Daoy (cell line): ENCODE measurements around a stretch of chr2.

DNA sequence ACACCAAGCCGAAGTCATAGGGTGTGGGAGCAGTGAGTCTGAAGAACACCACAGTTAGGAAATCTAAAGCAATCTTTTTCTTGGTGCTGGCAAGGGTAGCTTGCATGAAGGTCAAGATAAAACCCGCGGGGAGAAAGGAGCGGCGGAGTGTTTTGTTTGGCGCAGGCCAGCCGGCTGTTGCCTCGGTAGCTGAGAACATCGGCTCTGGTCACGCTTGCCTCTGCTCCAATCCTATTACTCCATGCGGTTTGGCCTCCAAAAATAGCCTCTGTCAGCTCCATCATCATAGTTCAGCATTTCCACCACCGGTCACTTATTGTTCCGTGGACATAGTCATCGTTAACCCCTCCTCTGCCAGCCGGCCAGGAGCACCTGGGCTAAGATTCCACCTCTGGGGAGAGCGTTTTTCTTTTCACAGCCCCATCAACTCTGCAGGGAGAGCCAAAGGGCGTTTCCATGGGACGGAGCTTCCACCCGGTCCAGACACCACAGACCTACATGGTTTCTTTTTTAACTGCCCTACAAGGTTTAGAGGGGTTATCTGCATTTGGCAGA is 169.0 kb upstream of the GLI2 start:
- RAMPAGE, long total RNA, result no peak

- RAMPAGE, long total RNA, result no peak
These were observed 63.9 kb downstream of the TFCP2L1 start for GRCh38 chr2:121221069-121221612.

GRCh38 chr2:121365051-121365441 is 80.0 kb upstream of the TFCP2L1 start:
- RAMPAGE, long total RNA, result no peak

DNA sequence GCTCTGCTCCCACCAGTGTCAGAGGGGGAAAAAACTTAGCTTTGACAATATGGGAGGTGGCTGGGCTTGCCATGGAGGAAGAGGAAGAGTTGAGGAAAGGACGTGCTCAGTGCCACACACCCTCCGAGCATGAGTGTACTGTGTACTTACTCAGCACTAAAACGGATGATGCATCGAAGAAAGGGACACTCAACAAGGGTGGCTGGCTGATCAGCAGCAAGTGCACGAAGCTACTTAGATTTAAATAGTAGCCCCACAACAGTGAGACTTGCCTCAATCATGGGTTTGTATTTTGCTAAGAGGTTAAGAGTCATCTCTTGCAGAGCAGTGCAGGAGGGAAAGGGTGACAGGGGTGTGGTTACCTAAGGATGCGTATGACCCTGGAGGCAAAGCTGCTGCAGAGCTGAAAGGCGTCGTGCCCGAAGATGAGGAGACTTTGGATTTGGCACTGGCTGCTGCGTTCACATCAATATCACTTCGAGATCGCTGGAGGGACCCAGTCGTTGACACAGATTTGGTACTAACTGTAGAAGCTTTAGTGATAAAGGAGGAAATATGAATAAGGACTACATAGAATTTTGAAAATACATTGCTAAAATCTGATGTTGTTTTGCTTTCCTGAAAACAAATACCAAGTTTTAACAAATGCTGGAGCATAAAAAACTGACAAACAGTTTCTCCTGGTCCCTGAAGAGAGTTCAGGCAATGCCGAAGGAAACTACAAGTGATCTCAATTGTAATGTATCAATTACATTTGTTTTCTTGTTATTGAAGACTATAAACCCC is 162.2 kb upstream of the TFCP2L1 start:
- RAMPAGE, long total RNA, result no peak

DNA sequence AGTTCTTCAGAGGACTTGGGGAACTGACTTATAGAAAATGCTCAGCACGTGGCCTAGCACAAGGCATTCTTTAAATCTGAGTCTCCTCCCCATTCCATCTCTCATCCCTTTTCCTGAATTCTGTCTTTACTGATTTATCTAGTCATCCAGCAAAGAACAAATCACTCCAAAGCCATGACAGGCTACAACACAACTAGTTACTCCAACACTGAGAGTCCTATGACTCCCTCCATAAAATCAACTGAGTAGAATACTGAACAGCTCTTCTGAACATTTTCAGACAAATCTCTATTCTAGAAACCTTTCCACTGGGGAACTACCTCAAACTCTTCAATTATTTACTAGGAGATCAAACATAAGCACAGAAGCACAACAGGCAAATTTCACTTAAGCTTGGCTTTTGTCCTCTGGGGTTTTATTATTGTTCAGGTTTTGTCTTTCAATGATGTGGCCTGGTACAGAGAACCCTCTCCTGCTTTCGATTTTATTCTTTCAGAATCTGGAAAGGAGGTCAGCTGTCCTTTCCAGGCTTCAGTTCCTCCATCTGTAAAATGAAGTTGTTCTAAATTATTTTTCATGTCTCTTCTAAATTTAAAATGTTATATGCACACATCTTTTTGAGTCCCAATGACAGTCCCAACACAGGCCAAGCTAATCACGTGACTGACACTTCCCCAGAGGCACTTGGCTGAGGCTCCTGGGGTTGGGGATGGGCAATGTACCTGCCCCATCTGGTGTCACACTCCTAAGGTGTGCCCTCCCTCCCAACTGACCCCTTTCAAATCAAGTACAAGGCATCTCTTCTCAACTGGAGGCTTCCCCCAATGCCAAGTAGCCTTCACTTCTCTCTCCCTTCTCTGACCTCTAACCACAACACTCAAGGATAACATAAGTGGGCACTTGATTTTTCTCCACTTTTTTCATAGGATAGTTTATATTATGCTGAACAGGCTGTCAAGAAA is 86.7 kb downstream of the CLASP1 start:
- RAMPAGE, long total RNA, result no peak

DNA sequence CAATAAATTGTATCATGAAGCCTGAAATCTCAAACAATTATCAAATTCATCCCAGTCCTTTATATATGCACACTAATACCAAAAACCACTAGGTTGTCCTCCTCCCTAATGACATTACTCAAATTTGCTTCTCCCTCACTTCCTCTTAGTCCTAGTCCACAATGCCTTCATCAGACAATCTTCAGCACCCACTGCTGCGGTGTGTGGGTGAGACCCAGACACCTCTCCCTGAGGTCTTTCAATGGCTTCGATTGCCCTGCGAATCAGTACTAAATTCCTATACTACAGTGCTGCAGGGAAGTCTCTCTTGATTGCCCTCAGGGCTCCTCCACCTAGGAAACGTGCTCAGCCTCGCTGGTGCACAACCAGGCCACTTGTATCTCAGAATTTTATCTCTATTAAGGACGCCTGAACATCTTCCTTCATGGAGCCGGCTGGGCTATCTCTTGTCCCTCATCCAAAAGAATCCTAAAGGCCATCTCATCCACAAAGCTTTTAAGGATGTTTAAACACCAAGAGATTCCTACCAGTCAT is 57.9 kb downstream of the CLASP1 start:
- RAMPAGE, long total RNA, result no peak

- RAMPAGE, long total RNA, result no peak
These were observed 28.6 kb downstream of the NIFK start for GRCh38 chr2:121708171-121708391.

- RAMPAGE, long total RNA, result no peak
These were observed 48.9 kb downstream of the TSN start for GRCh38 chr2:121804290-121804741.

DNA sequence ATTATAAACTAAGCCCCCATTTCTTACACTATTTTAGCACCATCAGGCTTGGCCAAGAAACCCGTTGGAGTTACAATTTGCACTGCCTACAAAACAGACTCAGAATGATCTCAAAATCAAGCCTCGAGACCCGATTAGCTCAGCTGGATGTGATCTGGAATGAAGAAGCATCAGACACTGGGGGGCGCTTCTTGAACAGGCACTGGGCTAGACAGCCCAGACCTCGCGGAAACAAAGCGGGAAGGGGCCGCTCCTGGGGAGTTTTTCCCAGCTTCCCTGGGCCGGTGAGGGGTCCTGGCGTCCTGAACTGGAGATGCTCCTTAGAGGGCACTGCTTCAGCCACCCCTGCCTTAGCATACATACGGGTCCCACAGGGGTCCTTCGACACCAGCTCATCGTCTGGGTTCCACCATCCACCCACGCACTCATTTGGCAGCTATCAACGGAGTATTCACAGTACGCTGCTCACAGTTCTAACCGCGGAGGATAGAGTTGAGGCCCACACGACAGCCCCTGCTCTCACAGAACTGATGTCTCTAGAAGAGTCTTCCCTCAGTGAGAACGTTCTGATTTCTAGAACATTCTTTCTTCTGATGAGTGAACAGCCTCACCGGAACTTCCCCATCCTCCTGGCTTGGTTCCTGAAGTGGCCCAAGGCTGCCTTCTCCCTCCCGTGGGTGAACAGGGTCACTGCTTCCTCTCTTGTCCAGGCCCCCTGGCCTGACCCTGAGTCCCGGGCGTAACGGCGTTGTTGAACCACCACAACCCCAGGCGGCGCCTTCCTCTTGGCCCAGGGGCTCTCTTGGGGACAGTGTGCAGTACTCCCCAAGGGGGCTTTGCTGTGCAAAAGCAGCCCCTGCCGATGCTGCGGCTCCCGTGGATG is 146.9 kb downstream of the TSN start:
- RAMPAGE, long total RNA, result no peak

DNA sequence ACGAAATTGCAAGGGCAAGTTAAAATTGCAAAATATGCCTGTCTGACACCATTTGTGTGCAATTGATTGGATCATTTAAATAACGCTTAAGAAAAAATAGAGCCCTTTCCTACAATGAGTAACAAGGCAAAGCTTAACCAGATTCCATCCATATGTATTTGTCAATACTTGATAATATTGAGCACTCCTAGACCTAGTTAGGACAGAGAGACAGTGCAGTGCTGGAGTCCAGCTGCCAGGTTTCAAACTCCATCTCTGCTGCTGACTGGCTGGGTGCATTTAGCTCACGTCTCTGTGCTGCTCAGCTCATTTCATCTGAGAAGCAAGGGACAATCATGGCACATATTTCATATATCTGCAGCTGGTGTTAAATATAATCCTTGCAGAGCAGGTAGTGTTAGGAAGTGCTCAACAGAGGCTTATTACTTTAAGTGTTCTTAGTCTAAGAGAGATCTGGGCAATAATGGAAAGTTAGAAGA is 505.8 kb downstream of the TSN start:
- RAMPAGE, long total RNA, result no peak

DNA sequence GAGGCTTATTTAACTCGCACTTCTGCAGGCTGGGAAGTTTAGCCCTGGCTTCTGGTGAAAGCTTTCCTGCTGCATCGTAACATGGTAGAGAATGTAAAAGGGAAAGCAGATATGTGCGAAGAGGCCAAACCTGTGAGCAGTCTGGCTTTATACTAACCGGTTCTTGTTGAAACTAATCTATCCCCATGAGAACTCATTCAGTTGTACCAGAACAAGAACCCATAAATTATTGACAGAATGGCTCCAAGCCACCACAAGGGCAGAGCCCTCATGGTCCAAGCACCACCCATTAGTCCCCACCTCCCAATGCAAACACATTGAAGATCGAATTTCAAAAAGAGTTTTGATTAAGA is 318.7 kb downstream of the CNTNAP5 start:
- RAMPAGE, long total RNA, result no peak

- RAMPAGE, long total RNA, result no peak
These were observed 1.3 kb downstream of the GYPC start for GRCh38 chr2:126657130-126657689.

- RAMPAGE, long total RNA, result no peak
These were observed 9.8 kb downstream of the GYPC start for GRCh38 chr2:126665808-126666200.

DNA sequence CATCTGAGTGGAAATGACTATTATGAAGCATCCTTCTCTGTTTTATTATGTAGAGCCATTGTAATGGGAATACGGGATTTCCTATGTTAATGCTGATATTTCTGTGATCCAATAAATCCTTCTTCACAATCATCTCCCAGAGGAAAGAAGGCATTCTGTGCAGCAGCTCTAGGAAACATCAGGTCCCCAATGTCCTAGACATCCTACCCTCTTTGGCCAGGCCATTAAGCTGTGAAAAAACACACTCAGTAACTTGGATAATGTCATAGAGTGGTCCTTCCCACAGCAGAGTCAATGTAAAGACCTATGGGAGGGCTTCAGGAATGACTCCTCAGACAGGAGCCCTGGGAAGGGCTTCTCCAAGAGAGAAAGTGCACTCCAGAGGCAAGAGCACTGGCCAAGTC is 32.9 kb downstream of the GYPC start:
- RAMPAGE, long total RNA, result no peak

GRCh38 chr2:126831414-126832040 is 67.2 kb upstream of the TEX51 start:
- RAMPAGE, long total RNA, result no peak

DNA sequence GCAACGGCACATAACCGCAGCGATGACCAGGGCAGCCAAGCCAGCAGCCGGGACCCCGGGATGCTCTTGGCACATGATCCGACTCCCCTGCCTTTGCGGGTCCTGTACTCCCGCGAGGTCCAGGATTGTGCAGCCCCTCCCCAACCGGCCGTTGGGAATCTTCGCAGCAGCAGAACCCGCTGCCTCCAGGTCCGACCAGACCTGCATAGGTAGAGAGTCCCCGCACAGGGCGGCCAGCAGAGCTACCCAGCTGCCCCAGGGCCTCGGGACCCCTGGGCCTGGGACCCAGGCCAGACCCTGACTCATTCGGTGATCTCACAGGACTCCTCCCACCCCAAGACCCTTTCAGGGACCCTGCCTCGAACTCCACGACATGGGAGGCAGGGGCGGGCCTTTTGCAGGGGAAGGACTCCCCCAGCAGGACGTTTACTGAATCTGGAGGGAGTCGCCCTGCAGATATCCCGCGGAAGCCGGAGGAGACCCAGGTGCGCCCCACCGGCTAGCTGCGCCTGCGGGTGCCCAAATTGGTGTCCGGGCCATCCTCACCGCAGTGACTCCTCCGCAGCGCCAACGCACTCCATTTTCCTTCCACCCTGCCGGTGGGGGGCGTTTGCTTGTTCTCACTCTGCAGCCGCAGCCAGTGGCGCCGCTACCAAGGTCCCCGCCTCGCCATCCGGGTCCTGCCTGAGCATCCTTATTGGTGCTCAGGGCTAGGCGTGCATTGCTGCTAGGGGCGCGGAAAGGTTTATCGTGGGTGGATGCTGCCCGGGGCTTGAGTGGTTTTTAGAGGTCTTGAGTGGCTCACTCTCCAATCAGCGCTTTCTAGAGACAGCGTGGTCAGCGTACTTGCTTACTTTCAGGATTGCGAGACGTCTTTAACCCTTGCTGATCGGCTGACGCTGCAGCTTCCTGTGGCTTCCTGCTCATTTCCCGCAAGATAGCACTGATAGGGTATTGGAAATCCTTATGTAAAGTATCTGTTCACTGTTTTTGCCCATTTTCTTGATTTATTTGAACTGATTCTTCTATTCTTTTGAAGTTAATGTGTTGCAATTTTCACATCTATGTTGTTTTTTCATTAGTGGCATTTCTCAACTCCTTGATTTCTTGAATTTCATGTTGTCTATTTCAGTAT is 81.5 kb downstream of the BIN1 start:
- RAMPAGE, long total RNA, result no peak

DNA sequence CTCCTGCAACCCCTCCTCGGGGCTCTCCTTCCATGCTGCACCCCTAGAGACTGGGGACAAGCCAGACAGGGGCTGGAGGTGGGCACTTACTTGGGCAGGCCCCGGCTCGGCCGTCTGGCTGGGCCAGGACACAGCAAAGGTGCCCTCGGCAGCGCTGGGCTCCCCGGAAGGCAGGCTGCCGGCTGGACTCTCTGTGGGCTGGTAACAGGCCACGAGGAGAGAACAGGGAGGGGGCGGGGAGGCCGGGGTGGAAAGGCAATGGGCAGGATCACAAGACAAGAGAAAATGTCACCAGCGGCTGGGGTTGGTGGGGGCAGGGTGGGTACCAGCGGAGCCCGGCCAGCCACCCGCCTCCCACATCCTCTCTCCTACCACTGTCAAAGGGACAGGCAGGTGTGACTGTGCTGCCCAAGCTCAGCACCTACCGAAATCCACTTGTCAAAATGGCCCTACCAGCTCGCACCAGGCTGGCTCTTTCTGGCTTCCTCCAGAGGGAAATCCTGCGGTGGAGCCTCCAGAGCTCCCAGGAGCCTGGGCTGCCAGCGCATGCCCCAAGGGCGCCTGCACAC is 54.7 kb downstream of the BIN1 start:
- RAMPAGE, long total RNA, result no peak

DNA sequence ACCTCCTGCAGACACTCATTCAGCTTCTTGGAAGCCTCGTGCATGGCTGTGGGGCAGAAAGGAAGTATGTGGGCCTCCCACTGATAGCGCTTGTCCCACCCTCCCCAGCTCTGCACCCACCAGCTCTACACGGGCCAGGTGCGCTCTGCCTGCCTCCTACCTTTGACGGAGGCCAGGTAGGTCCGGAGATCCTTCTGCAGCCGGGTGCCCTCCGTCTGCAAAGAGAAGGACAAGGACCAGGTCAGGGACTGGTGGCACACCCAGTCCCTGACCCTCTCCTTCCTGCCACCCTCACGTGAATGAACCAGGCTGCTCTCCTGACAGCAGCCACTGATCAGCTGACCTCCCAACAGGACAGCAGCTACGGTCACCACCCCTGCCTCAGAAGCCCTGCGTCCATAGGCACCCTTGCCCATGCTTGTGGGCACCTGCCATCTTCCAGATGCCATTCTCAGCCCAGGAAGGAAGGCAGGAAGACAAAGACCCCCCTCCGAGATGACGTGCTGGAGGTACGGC is 36.3 kb downstream of the BIN1 start:
- RAMPAGE, long total RNA, result no peak

DNA sequence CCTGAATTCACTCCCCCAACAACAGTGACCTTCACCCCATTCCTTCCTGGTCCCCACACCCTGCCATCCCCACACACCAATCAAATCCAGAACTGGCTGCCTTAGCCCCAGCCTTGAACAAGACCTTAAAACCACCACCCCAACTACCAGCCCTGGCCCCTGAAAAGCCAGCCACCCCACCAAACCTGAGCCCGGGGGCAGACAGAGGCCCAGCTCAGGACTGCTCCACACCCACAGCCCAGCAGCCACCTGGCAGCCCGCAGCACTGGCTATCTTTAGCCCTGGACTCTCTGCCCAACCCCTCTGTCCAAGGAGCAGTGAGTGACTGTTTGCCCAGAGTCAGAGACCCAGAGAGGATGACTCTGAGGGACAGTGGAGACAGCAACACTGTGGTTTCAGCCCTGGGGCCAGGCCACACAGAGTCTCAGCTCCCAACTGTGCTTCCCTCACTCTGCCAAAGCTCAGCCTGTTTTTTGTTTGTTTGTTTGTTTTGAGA is 32.7 kb downstream of the BIN1 start:
- RAMPAGE, long total RNA, result no peak

DNA sequence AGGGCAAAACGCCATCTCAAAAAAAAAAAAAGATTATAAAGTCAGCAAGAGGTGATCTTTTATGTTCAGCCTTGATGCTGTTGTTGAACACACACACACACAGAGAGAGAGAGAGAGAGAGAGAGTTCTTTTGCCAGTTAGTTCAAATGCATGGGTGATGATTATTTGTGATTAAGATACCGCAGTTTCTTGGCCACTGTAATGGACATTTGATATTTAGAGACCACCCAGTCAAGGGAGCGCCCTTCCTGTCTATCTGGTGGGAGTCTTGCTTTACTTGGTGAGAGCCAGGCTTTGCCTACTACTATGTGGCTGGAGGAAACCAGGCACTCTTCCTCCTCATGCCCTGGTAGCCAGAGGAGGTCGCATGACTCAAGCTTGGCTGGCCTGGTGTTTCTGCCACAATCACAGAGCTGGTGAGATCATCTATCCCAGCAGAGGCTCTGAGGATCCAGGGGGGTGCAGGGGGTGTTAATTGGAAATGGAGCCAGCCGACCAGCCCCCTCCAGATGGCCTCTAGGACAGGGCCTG is 46.6 kb upstream of the BIN1 start:
- RAMPAGE, long total RNA, result no peak